SJCRH30 (cell line): Measurements from ENCODE around the genes TGFBR1, SEC61B, CAVIN4, PPP3R2 and GRIN3A.

- RAMPAGE, long total RNA = no peak
Observed at GRCh38 chr9:98228301-98229333, 26.8 kb downstream of the TBC1D2 start.

DNA sequence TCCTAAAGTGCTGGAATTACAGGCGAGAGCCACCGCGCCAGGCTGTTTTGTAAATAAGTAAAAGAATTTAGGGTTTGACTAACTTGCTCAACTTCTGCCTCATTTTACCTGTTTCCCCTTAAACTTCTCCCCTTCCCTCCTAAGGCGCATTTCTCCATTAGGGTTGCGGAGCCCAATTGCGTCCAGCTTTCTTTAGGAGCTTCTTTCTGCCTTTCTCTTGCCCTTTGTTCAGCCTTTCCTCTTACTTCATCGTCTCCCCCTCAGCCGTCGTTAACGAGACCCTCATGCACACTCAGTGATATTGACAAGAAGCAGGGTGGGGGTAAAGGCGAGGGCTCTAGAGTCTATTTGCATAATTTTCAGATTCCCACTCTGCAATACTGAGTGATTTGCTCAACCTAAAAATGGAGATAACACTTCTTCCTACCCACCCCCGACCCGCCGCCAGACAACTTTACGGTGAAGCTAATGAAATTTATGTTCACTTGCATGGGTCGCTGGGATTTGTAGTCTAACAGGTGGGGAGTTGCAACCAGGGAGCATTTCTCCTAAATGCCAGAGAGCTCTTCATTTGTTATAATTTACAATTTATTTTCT lies 1.2 kb upstream of the TBC1D2 start:
- RAMPAGE, long total RNA = no peak

DNA sequence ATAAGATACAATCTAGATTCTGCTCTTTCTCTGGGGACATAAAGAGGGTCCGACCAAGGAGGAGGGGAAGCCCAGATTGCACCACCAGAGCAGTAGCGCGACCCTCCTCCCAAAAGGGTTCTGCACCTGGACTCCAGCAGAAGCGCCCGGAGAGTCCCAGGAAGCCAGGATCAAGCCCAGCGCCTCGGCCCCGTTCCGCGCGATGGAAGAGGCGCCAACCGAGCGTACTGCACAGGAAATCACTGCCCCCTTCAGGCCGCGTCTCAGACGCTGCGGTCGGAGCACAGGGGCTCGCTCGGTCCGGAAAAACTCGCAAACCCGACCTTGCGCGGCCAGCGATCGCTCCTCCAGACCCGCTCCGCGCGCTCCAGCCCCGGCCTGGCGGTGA lies 1.6 kb downstream of the GABBR2 start:
- RAMPAGE, long total RNA = no peak

DNA sequence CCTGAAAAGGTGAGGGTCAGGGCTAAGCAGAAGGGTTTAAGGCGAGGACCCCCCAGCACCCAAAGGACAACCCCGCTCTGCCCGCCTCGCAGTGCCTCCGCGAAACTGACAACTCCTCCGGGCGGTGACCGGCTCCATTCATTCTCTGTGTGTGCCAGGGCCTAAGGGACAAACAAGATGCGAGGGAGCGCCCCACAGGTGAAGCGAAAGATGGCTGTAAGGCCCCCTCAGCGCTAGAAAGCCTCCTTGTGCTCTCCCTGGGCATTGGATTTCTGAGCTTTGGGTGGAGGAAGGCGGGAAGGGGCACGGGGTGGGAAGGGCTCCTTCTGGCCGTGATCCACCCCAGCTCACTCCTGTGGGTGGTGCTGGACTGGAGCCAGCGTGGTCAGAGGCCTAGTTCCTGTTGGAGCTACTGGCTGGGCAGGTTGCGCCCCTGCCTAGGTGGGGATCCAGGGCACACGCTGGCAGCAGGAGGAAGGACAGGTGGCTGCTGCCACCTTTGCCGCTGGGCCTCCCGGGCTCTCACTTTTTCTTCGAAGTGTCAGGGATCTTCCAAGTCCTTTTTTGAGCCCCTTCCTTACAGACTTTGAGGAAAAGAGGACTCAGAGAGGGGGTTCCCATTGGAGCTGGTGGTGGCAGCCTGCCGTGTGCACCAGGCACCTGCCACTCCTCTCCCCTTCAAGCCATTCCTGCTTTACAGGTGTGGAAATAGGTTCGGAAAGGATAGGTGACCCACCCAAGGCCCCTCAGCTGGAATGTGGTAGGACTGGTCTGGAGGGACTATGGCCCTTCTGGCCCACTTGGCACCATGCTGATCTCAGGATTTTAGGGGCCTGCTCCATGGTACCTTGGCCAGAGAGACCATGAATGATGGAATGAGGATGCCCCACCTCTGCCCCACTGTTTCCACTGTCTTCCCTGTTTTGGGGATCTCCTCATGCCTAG lies 1.1 kb downstream of the GALNT12 start:
- RAMPAGE, long total RNA = no peak

GRCh38 chr9:98832909-98833761 lies 25.7 kb downstream of the GALNT12 start:
- RAMPAGE, long total RNA = no peak

GRCh38 chr9:98989456-98990213 lies 45.9 kb downstream of the COL15A1 start:
- RAMPAGE, long total RNA = no peak

GRCh38 chr9:99059124-99060111 lies 45.5 kb upstream of the TGFBR1 start:
- RAMPAGE, long total RNA = no peak

- RAMPAGE, long total RNA = no peak
Observed at GRCh38 chr9:99092832-99093442, 12.0 kb upstream of the TGFBR1 start.

GRCh38 chr9:99104978-99105767 lies at the start of gene TGFBR1:
Gene TGFBR1 (plus strand): TSS chr9:99105113.
- RAMPAGE, long total RNA = no peak

- RAMPAGE, long total RNA = no peak
Observed at GRCh38 chr9:99121534-99122167, 16.7 kb downstream of the TGFBR1 start.

GRCh38 chr9:99222124-99223020 lies at the start of gene SEC61B:
Gene SEC61B (plus strand): TSS chr9:99222282.
- RAMPAGE, long total RNA = start-site peak on the plus strand at chr9:99222270-99222341, 1,873 and 243 reads in 2 replicates

- RAMPAGE, long total RNA = no peak
Observed at GRCh38 chr9:100002570-100002894, 96.1 kb downstream of the STX17 start.

DNA sequence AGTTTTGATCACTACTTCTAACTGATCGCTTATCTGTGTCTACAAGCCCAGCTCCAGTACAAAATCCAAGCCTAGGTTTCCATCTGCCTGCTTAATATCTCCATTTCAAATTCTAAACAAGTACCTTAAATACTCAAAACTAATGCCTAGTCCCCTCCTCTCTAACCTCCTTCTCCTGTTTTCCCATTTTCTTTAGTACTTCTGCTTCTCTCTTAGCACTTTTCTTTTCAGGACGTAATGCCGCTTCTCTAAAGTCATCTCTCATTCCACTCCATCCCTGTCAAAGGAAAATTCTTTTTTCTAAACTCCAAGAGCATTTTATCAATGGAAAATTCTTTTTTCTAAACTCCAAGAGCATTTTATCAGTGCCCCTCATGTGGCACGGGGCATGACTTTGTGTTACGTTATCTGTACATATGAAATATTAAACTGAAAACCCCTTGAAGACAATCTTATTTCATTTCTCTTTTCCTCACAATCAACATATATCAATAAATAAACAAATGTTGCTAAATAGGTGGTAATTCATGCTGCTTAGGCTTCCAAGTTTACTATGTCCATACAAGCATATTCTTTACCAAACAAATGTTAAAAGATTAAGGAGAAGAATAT lies 89.0 kb downstream of the ERP44 start:
- RAMPAGE, long total RNA = no peak

- RAMPAGE, long total RNA = no peak
Observed at GRCh38 chr9:100296756-100297615, 55.8 kb downstream of the TEX10 start.

DNA sequence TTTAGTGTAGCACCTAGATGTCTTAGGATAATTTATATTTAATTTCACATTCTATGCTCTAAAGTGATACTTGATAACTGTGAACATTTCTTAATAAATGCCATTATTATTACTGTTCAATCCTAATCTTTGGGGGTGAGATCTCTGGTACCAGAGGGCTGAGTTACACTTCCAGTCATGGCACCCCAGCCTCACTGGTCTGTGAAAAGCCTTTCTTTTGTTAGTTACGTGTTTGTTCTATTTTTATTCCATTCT lies 19.1 kb downstream of the MSANTD3 start:
- RAMPAGE, long total RNA = no peak

DNA sequence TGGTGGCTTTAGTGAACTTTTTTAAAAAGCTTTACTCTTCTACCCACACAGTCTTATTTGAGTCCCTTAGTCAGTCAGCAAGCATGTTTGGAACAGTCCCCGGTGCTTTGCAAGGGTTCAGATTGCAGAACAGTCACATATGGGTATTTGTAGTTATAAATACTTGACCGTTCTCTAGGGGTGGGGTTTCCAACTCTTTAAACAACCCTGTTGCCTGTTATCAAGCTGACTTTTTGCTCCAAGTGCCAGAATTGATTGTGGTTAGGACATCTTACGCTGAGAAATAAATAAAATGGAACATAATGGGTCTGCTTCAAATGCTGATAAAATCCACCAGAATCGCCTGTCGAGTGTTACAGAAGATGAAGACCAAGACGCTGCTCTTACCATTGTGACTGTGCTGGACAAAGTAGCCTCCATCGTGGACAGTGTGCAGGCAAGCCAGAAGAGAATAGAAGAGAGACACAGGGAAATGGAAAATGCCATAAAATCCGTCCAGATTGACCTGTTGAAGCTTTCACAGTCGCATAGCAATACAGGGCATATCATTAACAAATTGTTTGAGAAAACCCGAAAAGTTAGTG lies at the start of gene CAVIN4:
Gene CAVIN4 (plus strand): TSS at position 228 of the 584 bp plus-strand sequence.
- RAMPAGE, long total RNA = no peak

DNA sequence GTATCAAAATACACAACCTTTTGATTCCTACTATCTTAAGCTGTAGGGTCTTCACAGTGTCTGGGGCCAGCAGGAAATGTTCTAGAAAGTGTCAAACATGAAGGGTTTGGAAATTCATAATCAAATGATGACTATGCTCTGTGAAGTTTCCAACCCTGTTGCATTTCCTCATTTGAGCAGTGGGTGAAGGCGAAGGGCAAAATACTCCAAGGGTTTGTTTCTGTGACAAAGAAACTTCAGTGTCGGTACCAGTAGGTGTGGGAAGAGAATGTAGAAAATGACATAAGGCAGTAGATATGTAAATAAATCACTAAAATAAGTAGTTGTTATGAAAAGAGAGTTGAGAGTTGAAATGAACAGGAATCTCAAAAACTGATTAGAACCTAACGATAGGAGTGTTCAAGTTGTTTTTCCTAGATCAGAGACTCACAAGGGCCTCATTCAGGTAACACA lies 542 bp downstream of the ALDOB start:
- RAMPAGE, long total RNA = no peak

DNA sequence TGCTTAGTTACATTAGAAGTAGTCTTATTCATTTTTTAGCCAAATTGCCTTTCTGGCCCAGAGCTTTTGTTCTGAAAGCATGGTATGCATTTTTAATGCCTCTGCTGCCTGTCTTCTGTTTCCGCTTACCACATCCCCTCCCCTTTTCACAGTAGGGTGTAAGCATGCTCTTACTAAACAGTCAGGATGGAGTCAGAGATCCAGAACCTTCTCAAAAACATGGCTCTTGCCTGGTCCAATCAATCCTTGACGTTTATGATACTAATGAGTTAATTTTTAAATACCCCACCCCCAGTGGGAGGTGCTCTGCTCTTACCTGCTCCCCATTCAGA lies 22.4 kb downstream of the PPP3R2 start:
- RAMPAGE, long total RNA = no peak

GRCh38 chr9:101594876-101595223 lies at the start of gene PPP3R2:
Gene PPP3R2 (minus strand): TSS chr9:101594969.
- RAMPAGE, long total RNA = no peak

GRCh38 chr9:101738403-101738881 lies at the start of gene GRIN3A:
Gene GRIN3A (minus strand): TSS chr9:101738647.
- RAMPAGE, long total RNA = no peak